ENCODE data around the gene ISL2.

DNA sequence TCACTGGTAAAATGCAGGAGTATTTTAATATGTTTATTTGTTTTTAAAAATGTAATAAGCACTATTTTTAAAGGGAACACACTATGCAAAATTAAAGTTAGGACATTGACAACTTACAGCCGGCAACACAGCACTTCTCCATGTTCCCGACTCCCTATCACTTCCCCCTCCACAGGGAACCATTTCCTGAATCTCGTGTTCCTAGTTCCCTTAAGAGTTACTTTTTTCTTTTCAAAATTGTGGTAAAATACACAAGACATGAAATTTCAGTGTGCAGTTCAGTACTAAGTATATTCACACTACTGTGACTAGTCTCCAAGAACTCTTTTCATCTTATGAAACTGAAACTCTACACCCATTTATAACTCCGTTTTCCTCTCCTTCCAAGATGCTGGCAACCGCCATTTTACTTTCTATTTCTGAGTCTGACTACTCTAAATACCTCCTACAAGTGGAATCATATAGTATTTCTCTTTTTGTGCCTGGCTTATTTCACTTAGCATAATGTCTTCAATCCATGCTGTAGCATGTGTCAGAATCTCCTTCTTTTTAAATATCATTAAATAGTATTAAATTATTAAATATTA is 26.0 kb upstream of the UBE2Q2 start:
- RRBS = no CpG with 5 or more reads among the region's 5 CpGs

DNA sequence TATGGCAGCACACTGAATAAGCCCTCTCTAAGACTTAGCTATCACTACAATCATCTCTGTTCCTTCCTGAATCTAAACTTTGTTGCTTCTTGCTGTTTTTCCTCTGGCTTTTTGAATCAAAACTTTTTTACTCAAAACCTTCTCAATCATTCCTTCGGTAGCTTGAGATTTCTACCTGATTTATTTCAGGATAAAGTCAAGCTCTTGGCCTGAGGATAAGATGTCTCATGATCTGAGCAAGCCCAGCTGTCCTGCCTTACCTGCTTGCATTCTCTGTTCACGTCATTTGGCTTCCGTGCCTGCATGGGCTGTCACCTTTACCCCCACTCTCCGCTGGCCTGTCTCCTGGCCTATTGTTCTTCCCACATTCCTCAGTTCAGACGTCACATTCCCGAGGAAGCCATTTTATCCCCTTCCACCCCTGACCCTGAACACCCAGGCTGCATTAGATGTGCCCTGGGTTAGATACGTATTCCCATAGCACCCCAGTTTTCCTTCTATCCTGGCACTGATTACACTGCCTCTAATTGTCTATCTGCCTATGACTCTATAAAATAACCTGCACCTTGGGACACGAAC is 19.5 kb upstream of the UBE2Q2 start:
- RRBS = no CpG with 5 or more reads among the region's 8 CpGs

GRCh38 chr15:75932512-75933294 is 29.0 kb downstream of the FBXO22 start:
- RRBS = no CpG with 5 or more reads among the region's 11 CpGs

DNA sequence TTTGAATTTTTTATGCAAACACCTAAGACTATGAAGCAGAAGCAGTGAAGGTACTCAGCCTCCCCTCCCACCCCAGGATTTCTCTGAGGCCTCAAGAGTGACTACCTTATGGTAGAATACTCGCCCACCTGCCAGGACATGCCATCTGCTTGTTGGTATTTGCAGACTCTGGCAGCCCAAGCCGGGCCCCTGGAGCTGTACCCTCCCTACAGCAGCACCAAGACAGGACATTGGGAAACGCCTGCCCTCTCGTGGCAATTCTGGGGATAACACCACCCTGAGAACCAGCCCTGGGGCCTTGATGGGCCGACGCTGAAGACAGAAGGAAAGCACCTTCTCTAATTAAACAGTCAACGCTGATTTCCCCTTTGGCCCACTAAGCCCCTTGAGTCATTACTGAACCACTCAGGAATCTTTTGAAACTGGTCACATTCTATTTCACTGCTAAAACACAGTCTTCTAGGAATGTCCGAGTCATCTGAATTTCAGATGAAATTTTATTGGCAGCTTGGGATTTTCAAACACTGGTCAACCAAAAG is 91.2 kb downstream of the TMEM266 start:
- RRBS = no CpG with 5 or more reads among the region's 8 CpGs

DNA sequence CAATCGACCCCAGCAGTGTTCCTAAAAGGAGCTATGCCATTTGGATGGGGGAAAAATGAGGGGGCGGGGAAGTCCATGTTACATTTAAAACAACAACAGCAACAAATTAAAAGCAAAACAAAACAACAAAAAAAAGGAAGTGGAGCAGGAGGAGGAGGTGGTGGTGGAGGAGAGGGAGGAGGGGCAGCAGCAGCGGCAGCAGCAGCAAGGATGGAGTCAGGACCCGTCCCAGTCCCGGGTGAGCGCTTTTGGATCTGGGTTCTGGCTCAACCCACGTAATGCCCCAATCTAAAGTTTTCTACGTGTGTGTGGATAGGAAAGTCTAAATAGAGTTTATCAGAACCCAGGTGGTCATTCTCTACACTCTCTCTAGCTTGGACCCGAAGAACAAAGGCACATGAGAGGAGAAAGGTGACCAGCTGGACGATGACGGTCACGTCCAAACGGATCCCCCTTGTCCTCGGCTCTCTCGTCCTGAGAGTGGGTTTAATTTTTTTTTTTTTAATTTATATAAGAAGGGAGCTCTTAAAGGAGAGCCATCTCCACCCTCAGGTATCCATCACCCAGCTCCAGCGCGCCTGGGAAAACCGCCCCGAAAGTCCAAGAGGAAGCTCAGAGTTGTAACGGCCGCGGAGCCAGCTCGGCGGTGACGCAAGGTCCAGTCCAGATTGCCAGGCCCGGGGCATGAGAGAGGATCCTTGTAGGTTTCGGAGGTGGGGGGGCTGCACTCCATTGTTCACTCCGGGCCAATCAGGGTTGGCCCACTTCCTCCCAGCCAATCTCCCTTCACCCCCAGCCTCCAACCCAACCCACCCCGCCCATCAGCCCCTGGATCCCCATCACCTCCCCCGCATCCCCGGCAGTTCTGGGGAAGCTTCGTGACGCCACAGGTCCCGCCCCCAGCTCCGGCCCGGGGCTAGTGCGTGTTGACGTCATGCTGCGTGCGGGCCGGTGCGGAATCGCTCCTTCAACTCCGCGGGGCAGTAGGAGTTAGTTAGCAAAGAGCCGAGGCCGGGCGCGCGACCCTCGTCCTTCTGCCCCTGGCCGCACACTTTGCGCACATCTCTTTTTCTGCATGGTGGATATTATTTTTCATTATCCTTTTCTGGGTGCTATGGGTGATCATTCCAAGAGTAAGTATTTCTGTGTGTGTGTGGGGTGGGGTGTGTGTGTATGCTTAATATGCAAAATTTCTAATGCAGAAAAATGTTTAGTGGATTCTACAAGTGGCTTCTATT is at the start of gene ISL2:
ISL2 (plus strand) TSS at position 965 of the 1,238 bp plus-strand sequence.
- RRBS = 5% methylated on average over 16 of the region's 53 CpGs

- RRBS = no CpG with 5 or more reads among the region's 6 CpGs
Measured at GRCh38 chr15:76753674-76754116, 151.4 kb downstream of the SCAPER start.

DNA sequence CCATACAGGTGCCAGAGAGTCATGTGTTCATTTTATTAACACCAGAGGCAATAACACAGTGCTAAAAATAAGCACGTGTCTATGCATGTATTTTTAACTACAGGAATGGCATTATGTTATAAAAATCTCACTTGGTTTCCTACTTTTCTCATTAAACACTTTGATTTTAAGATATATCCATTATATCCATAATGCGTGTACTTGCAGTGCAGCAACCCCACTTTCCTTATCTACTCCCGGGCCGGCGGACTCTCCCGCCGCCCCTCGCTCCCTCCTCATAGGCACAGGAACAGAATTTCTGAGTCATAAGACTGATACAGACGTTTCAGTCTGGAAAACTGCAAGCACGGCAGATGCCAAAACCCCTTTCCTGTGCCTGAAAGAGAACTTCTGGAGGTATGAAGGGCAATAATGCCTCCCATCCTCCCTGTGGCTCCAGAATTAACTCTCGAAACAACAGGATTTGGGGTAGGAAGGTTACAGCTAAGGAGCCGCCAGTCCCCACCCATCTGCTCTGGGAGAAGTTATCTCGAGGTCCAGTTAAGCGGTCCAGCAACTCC is 22.3 kb upstream of the PSTPIP1 start:
- RRBS = no CpG with 5 or more reads among the region's 14 CpGs

- RRBS = no CpG with 5 or more reads among the region's 3 CpGs
Measured at GRCh38 chr15:76988998-76989437, 5.9 kb upstream of the PSTPIP1 start.

- RRBS = no CpG with 5 or more reads among the region's 5 CpGs
Measured at GRCh38 chr15:77043627-77043870, 27.4 kb downstream of the TSPAN3 start.

GRCh38 chr15:77104153-77104422 is 33.2 kb upstream of the TSPAN3 start:
- RRBS = no CpG with 5 or more reads among the region's 1 CpG

DNA sequence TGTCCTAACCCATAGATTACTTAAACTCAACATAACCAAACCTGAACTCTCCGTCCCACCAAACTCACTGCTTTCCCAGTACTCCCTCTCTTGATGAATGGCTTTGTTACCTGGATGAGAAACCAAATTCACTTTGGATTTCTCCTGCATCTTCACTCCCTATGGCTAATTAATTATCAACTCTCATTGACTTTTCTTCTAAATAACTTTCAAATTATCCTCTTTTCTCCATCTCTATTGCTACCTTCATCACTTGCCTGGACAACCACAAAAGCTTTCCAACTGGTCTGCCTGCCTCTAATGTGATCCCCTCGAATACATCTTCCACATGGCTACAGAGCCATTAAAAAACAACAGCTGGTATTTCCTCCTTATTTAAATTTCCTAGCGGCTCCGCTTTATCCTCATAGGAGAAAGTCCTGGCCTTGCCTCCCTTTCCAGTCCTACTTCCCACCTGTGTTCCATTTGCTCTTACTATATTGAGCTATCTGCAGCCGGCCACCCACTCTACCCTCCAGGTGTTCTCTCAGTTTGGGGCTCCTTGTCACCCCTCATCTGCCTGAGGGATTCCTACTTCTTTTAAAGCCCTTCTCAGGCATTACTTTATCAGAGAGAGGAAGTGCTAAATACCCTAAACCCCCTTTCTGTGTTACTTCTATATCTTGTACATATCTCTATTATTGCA is 49.6 kb upstream of the TSPAN3 start:
- RRBS = no CpG with 5 or more reads among the region's 5 CpGs

DNA sequence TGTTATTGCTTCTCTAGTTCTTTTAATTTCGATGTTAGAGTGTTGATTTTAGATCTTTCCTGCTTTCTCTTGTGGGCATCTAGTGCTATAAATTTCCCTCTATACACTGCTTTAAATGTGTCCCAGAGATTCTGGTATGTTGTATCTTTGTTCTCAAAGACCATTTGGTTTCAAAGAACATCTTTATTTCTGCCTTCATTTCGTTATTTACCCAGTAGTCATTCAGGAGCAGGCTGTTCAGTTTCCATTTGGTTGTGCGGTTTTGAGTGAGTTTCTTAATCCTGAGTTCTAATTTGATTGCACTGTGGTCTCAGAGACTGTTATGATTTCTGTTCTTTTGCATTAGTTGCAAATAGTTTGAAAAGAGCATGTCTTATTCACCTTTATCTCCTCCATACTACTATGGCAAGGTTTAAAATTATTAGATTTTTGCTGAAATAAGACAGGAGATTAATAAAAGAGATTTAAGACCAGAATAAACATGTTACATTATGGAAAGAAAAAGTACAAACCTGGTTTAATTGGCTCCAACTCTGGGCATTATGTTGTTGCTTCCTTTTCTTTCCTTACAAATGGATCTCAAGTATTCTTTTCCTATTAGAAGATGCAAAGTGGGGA is 133.9 kb downstream of the PEAK1 start:
- RRBS = no CpG with 5 or more reads among the region's 3 CpGs

- RRBS = 1% methylated on average over 17 of the region's 55 CpGs
Measured at GRCh38 chr15:77419060-77419738, 705 bp downstream of the PEAK1 start.

DNA sequence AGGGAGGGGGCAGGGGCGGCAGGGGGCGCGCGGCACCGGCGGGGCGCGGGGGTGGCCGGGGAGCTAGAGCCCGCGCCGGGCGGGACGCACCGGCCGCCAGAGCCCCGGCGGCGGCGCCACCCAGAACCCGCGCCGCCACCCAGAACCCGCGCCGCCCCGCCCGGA is 283 bp downstream of the PEAK1 start:
- RRBS = 2% methylated on average over 17 of the region's 28 CpGs

DNA sequence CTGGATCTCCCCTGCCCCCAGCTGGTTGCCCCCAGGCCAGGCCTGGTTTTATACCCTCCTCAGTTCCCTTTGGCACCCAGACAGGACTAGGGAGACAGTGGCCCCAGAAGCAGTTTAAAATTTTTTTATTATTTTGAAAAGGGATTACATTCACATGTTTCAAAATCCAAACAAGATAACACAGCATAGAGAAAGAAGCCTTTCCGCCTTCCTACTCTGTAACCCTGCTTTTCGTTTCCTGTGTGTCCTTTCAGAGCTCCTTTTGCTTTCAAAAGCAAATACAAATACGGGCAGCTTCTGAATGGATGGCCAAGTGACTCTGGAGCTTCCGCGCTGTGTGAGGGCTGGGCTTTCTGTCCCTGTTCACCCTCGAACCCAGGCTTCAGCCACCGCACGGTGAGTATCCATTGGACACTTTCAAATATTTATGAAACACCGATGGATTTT is 63.9 kb downstream of the LINGO1 start:
- RRBS = no CpG with 5 or more reads among the region's 9 CpGs

- RRBS = no CpG with 5 or more reads among the region's 8 CpGs
Measured at GRCh38 chr15:77620067-77620768, 12.5 kb downstream of the LINGO1 start.

DNA sequence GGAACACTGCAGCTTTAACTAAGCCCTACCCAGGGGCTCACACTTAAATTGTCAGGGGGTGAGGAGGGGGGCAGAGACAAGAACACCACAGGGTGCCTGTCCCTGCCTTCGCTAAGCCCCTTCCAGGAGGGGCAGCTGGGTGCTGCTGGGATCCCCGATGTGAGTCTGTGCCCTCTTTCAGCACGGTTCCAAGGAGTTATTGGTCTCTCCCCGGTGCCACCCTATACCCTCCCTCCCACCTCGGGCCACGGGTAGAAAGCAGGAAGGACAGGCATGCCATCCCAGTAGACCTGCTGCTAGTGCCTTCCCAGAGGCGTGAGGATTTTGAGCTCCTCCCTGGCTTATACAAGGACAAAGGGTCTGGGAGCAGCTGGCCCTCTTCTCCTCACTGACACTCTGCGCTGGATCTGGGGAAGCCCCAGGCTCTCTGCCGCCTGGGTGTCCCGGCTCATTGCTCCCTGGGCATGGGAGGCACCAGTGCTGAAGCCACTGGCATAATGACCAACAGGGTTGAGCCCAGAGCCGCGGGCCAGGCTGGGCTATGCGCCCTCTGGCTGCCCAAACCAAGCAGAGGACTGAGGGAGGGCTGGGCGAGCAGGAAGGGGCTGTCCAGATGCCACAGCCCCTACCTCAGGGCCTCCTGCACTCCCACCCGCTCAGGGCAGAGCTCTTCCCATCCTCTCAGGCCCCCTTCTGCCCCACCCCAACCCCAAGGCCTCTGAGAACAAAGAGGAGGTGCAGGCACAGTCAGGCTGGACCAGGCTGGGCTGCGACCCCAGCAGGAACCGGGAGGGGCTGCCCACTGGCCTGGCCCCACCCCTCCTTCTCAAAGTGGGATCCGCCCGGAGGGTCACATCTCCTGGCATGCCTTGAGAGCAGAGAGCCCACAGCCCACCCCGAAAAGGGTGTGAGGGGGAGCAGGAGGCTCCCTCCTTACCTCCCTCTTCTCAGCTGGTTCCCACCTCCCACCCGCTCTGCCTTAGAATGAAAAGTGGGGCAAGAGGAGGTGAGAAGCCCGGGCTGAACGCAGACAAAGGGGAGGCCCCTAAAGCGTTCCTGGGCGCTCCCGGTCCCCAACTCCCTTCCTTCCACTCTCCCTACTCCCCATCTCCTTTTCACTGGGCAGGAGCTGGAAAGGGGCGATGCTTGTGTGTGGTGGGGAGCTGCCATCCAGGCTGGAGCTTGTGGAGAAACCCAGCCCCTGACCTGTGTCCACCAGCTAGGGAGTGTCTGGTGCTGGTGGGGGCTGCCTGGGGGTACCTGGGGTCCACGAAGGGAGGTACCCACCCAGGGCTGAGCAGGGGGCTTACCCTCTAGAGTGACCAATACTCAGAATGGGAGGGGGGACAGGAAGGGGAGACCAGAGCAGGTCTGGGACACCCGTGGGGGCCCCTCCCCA is 1.5 kb downstream of the LINGO1 start:
- RRBS = 9% methylated on average over 8 of the region's 29 CpGs

DNA sequence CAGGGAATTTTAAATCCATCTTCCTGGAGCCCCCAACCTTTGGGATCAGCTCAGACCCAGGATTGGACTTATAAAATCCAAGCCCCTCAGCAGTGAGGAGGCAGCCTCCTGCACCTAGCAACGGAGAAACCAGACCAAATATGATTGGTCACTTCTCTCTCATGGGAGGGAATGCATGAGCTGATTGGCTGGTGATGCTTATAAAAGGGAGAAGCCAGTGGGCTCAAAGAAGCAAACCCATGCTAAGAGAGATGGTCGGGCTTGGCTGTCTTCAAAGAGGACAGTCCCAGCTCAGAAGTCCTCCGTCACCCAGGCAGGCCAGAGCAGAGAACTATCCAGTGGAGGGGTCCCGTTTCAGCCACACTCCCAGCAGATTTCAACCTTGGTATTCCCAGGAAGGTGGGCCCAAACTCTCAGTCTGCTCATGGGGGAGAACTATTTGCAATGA is 203.7 kb upstream of the LINGO1 start:
- RRBS = no CpG with 5 or more reads among the region's 4 CpGs

DNA sequence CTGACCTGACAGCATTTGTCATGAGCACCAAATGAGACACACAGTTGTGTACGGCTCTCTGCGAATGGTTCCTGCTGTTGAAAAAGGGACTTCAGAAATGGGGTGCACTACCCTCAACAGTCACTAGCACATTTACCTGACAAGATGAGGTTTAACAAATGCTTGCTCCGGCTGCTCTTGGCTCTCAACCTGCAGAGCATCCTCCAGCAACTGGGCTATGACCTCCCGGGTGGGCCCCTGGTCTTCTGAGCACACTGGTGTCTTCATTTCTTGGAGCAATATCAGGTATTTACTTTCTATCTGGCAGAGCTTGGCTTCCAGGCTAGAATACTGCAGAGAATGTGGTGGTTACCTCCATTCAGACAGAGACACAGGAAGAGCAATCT is 61.1 kb downstream of the TBC1D2B start:
- RRBS = 79% methylated on average over 2 of the region's 4 CpGs

DNA sequence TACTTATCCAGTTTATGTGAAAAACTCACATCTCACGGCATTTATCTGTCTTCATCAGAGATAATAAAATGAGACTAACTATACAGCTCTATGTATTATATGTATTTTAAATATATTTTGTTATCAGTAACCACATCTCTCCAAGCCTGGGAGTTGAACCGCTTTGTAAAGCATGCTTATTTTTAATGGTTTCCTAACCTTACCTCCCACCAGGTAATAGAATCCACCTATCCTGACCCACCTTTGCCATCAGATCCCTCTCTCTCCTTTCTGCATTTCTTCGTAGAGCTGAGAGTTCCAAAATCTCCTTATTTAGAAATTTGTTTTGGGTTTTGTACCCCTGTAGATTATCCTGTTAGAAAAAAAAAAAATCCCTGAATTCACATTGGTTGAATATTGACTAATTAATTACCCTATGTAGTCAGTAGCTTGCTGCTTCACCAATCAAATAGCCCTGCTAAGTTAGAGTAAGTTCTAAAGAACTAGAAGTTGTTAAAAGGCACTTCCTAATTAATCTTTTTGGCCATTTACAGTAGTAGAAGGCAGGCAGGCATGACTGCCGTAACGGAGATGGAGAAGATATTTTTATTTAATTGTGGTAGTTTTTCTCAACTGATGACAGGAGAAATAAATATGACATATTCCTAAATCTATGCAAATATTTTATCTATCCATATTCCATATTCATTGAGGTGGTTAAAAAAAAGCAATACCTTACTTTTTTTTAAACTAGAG is 59.7 kb downstream of the TBC1D2B start:
- RRBS = no CpG with 5 or more reads among the region's 5 CpGs